Metastatic Lung Carcinoma in the Adrenal Gland (tissue), 1 donor: ENCODE measurements around a stretch of chr7.

DNA sequence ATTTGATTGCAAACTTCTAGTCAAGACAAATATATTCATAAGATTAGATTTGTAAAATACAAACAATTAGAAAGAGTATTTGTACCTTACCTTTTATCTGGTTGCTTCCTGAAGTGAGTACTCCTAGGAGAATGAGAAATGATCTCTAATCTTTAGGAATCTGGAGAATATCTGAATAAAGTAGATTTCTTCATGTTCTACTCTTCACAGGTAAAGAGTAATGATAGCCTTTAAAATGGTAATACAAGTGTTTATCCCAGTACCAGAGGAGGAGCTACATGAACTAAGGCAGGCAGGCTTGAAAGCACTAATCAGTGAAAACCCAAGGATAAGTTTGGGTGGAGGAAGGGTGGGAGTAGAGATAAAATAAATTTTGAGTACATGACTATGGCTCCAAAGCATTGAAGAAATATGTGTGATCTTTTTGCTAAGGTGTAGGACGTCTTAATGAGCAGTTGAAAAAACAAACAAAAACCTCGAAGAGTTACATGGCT, 84.9 kb downstream of the RUNDC3B start:
- PRO-cap, result no peak

DNA sequence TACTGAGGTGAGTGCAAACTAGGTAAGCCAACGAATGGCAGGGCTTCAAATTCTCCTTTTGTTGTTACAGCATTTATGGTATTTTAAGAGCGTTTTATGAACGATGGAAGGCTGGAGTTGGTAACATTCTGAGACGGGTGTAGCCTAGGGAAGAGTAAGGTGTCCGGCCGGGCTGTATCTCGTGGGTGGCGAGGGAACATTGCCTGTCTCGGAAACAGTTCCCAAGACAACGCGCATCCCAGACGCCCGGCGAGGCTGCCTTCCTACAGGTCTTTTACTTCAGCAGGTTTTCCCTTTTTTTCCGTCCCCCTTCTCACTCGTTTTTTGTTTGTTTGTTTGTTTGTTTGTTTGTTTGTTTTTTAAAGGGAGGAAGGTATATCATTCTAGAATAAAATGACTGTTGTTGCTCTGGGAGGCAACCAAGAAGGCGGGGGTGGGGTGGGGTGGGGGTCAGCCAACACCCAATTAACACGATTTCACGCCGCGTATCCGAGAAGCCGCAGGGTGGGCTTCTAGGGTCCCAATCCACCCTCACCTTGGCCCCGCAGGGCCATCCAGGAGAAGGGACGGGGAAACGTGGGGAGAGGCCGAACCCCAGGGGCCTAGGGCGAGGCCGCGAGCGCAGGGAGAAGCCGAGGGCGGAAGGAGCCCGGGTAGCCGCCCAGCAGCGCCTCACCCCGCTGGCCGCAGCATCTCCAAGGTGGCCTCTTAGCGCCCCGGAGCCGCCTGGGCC, 454 bp downstream of the SRI start:
- PRO-cap, result no peak

DNA sequence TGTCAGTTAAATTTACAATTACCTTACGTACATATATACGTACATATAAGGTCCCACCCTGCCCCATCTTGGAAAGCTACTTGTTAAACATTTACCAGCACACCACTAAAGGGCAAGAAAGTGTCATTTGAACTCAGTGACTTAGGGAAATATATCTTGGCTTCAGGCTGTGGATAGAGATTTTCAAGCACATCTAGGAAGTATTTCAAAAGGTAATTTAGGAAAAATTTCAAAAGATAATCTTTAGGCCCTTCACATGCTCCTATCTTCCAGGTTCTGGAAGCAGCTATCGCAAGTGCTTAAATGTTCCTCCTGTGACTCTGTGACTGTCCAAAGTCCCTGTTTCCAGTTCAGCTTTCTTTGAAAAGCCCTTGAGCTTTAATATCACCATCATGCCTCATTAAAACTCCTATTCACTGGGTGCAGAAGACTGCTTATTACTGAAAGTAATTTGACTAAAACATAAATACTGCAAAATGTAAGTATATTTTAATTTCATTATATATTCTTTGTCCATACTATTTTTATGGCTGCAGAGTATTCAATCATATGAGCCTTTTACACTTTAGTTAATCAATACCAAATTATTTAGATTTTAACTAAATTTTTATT, 9.8 kb upstream of the SRI start:
- PRO-cap, result no peak

GRCh38 chr7:90209704-90210403, 1.7 kb upstream of the STEAP2 start:
- PRO-cap, result no peak

GRCh38 chr7:90222826-90223290, 11.3 kb downstream of the STEAP2 start:
- PRO-cap, result no peak

DNA sequence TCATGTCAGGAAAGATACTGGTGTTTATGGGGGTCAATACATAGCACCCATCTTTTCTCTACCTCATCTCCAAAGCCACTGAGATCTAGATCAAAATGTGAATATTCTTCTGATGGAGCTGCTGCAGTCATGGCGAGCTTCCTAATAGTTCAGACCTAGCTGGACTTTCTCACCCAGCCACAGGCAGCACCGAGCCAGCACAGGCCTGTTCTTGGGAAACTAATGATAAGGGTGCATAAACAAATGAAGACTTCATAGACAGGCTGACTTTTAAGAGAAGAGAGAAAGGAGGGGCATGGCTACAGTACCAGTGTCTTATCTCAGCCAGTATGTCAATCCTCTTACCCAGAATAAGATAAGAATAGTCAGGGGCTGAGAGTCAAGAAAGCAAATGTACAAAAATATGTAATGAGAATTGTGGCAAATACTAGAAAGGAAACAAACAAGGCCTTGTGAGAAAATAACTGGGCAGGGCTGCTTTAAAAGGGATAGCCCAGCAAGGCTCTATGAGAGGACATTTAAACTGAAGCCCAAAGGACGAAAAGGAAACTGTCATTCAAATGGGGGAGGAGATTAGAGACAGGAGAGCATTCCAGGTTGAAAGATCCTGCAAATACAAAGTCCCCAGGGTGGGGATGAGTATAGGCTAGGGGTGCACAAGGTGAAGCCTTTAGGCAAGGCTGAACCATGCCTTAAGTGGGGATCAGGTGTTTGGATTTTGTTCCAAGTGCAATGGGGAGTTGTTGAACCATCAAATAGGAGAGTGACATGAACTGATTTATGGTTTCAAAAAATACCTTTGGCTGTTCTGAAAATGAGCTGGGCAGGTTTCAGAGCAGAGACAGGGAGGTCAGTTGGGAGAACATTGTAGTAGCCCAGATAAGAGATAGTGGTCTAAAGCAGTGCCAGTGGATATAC, 21.7 kb upstream of the CDK14 start:
- PRO-cap, result no peak

DNA sequence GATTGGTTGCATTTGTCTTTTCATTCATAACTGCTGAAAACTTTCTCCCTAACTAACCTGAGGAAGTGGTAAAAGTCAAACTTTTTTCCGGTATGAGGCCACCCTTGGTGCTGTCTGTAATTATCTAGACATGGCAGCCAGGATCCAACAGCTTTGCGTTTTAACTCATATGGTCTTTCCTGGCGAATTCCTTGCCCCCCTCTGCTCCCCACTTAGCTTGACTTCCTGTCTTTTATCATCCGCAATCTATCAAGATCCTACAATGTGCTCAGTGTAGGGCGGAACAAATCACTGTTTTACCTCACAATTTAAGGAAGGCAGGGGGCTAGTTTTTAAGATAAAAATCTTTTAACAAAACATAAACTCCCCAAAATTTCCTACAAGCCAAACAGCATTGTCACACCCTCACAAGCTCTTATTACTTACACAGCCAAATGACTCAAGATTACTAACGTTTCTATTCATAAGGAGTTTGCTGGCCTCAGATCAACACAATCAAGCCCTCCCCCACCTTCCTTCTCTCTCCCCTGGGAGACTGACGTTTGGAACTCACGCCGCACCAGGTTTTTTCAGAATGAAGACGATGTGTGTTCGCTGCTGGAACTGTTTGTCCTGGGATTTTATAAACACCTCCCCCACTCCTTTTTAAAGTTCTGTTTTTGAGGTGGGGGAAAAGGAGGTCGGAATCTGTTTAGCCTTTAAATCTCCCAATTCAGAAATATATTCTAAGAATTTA, 1.3 kb upstream of the CDK14 start:
- PRO-cap, result no peak

DNA sequence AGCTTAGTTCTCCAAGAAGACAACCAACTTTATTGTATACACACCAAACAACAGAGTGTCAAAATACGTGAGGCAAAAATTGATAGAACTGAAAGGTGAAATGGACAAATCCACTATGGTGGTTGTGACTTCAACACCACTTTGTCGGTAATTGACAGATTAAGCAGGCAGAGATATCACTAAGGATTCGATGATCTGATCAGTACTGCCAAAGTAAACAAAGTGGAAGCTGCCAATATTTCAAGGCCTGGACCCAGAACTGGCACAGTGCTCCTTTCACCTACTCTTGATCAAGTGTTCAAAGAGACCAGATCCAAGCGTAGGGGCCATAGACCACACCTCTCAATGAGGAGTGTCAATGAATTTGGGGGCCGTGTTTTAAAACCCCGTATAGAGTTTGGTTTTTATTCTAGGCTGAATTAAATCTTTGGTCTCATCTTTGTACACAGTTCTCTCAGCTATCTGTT, 167.0 kb downstream of the CDK14 start:
- PRO-cap, result no peak

- PRO-cap, result no peak
These were observed 170.5 kb downstream of the CDK14 start for GRCh38 chr7:90766684-90767024.

GRCh38 chr7:91455301-91455944, 191.2 kb downstream of the FZD1 start:
- PRO-cap, result no peak

DNA sequence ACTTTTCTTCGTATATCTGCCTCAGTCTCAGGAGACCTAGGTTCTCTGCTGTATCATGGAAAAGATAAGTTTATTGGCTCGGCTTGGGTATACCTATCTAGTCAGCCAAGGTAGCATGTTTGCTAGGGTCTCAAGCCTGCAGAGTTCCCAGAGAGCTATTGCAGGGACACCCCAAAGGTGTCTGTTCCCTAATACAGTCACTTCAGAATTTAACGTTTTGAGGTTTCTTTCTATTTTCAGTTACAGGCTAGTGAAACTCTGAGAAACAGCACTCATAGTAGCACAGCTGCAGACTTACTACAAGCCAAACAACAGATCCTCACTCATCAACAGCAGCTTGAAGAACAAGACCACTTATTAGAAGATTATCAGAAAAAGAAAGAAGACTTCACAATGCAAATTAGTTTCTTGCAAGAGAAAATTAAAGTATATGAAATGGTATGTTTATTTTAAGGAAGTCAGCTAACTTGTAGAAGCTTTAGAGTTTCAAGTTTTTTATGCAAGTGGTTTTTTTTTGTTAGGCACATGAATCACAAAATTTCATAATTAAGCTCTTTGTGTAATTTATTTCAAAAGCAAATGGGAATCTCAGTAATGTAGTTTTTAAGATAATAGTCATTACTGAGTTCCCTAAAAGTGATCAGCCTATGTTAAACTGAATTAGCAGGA, 54.8 kb downstream of the AKAP9 start:
- PRO-cap, result no peak

DNA sequence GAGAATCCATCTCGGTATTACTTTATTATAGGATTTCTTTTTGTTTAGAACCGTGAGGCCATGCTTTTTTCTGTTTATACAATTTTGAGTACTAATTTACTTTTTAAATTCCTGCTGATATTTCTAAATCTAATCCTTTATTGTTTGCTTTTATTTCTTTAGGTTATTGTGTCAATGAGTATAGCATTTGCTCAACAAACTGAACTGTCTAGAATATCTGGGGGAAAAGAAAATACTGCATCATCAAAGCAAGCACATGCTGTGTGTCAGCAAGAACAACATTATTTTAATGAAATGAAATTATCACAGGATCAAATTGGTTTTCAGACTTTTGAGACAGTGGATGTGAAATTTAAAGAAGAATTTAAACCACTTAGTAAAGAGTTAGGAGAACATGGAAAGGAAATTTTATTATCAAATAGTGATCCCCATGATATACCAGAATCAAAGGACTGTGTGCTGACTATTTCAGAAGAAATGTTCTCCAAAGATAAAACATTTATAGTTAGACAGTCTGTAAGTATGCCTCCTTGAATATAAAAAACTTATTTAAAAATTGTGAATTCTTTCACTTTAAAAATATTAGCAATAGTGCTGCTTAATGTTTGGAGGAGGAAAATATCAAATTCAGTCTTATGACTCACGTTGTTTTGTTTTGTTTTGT, 95.9 kb downstream of the CYP51A1 start:
- PRO-cap, result no peak

- PRO-cap, result no peak
These were observed 90.6 kb downstream of the CYP51A1 start for GRCh38 chr7:92043492-92044221.

- PRO-cap, result no peak
These were observed 63.3 kb downstream of the CYP51A1 start for GRCh38 chr7:92070978-92071344.

GRCh38 chr7:92099579-92100046, 34.7 kb downstream of the CYP51A1 start:
- PRO-cap, result no peak

DNA sequence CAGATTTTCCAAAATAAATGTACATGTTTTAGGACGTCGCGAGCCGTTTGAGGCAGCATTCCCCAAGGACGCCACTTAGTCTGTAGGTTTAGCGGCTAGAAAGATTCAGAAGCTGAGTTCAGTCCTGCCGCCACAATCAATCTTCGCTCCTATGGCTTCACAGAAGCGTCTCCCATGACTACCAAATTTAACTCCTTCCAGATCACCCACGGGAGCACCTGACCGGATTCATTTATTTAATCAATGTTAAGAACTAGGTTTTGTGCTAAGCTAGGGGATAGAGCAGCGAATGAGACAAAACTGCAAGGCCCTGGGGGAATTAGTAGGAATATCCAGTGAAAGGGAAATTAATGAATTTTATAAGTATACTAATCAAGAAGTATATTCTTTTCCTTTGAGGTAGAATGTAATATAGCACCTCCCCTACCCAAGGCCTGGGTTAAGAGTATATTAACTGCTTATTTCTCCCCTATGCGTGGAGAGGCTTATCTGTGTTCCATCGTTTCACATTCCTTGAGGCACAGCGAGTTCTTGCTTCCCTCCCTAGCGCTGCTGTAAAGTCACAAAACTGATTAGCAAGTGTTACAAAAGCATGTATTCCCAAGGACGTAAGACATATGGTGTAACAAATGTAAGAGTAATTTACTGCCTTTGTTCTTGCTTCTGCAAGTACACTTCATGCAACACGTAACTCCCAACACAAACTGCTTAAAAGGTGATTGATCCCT, 1.0 kb upstream of the CYP51A1 start:
- PRO-cap, result unidirectional peak, minus-strand start at position 515 of the sequence

- PRO-cap, result no peak
These were observed 19.2 kb downstream of the KRIT1 start for GRCh38 chr7:92226382-92227037.

DNA sequence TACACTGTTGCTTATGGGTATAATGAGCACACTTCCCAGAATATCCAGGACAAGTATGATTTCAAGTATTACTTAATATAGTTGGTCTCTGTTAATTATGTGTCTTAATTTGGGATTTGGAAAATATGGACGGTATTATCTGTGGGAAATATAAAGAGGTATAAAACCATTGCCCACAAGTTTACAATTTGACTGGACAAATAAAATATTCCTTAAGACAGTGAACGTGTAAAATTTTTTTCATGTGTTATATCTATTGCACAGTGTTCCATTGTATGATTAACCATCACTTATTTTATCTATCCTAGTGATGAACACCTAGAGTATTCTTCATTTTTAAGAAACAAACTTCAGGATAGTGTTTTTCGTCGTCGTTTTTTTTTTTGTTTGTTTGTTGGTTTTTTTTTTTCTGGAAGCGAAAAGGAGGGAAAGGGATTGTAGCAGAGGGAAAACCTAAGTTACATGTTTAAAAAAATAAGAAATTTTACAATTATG, 18.1 kb downstream of the ANKIB1 start:
- PRO-cap, result no peak

GRCh38 chr7:92477429-92477759, 352 bp downstream of the ERVW-1 start:
- PRO-cap, result no peak

DNA sequence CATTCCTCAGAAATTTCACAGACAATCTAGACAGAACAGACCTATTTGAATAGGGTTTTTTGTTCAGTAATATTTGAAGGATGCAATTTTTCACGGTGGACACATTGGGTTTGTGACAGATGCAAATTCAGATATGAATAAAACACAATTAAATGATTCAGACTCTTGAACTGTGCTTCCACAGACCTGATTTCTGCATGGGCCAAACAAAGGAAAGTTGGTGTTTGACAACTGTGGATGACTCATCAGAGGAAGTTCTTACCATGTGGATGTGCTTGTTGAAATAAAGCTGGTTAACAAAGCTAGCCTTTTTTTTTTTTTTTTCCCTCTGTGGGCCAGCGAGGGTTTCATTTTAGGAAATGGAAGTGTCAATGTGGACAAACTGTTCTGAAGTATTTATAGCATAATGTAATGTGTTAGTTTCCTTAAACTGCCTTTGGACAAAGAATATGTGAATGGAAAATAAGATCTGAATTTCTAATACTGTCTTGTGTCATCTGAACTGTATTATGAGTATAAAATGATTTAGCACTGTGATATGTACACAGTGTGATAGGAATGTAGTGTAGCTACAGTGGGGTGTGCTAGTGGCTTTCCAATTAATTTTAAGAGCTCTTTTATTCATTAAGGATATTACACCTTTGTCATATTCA, 43.3 kb upstream of the FAM133B start:
- PRO-cap, result no peak